Vein endothelial cell (primary cell): ENCODE measurements around the genes SLCO1B3 and SPX.

DNA sequence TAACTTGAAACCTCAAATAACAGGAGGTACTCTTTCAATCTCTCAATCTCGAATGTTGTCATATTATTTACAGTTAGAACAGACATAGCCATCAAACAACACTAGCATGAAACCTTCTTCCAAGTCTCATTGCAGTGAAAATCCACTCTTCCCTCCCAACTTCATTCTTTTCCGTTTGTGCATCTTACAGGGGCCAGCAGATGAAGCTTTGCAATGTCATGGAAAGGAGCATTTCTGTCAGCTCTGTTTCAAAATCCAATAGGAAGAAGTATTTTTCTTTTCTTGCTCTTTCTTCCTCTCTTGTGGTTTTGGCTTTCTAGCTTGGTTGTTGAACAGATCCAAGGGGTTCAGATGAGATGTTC, 416.5 kb downstream of the AEBP2 start:
- CAGE, long polyA plus RNA = no peak

- CAGE, long polyA plus RNA = no peak
These were observed 422.5 kb upstream of the PDE3A start for GRCh38 chr12:19945805-19946214.

- CAGE, long polyA plus RNA = no peak
These were observed 87.9 kb upstream of the PDE3A start for GRCh38 chr12:20280500-20280819.

DNA sequence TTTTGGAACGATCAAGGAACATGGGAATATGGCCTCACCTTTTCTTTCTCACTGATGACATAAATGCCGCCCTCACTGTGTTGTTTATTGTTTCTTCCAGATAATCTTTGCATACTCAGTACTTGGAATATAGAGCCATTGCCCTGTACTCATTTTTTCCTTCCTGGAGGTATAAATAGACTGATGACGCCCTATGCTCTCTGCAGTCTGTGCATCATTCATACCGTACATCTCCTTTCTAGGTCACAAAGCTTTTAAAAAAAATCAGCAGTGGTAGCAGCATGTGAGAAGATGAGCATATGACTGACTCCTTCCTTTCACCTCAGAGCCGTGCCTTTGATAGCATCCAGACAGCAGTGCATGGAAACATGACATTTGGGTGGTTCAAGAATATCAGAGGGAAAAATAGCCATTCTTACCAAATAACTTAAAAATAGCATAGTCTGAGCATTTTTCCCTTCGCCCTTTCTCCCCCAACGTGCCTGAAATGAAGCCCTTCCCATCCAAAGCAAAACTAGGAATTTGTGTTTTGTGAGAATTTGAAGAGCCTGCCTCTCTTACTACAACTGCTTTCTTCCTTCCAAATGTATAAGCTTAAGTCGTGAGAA, 77.4 kb downstream of the PDE3A start:
- CAGE, long polyA plus RNA = no peak

DNA sequence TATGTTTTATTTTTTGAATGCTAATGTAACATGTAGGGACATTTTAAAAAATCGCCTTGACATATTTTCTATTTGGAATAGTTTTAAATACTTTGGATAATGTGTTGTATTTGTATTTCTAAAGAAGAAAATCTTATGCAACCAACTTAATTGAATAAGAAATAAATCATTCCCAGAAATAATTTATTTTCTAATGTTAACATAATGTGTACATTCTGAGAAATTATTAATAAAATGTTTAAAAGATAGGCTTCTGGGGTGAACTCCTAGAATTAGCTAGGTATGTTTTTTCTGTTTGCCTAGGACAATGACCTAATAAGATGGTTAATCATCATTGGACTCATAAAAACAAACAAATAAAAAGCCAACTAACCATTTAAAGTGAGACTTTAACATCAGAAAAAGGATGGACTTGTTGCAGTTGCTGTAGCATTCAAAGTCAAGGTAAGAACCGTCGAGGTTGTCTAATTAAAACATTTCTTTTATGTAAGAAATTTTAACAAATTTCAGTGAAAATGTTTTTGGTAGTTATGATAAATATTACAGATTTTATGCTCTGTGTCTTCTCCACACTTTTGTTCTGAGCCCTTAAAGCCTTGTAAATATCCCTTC, at the start of gene SLCO1B3:
SLCO1B3 (plus strand) TSS at position 385 of the 612 bp plus-strand sequence.
- CAGE, long polyA plus RNA = no peak

- CAGE, long polyA plus RNA = no peak
These were observed 1.8 kb upstream of the SLCO1A2 start for GRCh38 chr12:21336573-21336899.

DNA sequence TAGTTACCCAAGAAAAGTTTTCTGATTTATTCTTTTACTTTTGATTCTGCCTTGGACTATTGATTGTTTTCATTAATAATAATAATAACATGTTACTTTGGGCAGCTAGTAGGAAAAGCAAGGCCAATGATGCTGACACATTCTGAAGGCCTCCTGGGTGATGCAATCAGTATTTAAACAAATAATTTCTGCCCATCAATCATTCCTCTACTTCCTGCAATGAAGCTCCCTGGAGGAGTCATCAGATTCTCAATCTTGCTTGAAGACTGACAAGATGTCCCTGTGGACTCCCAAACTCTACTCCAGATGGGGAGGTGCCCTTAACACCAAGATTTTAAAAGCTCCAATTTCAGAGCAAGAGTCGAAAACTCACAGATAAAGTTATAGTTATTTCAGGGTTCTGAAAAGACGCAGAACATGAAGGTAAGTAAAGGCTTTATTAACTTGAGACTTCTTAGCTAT, at the start of gene SPX:
SPX (plus strand) TSS at position 241 of the 462 bp plus-strand sequence.
- CAGE, long polyA plus RNA = no peak

DNA sequence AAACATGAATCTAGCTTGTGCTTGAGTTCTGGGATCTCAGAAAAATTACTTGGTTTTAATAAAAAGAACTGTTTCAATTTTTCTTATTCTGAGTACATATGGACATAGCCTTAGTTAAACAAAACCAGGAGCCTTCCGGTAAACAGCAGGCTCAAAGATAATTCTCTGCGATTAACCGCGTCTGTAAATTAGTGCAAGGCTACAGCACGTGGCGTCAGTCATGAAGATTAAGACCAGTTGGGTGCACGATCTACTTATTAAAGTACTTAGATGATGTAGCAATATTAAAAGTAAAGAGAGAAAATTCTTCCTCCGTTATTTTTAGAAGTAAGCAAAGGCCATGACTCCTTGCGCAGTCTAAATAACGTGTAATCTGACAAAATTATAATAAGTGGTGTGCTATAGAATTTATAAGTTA, 677 bp downstream of the KCNJ8 start:
- CAGE, long polyA plus RNA = no peak

DNA sequence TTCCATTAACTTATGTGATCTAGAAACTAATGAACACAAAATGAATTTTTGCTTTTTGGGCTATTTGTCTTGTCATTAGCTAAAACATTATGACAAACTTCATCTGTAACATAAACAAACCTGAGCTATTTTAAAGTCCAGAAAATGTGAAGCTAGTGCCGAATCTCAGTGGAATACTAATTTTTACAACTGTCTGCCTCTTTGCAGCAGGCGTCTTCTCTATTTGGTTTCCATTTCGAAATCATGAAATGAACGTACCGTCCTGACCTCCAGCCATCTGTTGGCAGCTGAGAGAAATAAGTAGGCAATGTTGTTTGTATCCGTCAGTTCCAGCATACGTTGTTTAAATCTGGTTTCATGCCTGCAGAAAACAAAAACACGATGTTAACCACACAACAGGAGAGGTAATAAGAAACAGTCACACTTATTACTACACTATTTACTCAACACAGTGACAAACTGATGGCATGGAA, 54.2 kb upstream of the KCNJ8 start:
- CAGE, long polyA plus RNA = no peak

DNA sequence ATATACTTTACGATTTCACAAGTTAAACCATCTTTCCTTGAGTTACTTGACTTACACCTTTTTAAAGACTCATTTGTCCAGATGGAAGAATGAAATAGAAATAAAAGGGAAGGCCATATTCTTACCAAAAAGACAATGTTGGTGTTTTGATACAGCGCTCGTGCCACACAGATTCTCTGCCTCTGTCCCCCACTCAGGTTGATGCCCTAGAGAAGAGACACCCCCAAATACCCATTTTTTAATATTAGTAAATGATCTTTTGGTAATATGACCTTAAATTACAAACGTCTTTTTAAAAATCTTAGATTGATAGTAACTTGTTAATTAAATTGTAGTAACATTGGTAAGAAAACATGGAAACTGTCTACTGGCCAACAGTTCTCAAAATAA, 81.8 kb downstream of the ABCC9 start:
- CAGE, long polyA plus RNA = no peak

DNA sequence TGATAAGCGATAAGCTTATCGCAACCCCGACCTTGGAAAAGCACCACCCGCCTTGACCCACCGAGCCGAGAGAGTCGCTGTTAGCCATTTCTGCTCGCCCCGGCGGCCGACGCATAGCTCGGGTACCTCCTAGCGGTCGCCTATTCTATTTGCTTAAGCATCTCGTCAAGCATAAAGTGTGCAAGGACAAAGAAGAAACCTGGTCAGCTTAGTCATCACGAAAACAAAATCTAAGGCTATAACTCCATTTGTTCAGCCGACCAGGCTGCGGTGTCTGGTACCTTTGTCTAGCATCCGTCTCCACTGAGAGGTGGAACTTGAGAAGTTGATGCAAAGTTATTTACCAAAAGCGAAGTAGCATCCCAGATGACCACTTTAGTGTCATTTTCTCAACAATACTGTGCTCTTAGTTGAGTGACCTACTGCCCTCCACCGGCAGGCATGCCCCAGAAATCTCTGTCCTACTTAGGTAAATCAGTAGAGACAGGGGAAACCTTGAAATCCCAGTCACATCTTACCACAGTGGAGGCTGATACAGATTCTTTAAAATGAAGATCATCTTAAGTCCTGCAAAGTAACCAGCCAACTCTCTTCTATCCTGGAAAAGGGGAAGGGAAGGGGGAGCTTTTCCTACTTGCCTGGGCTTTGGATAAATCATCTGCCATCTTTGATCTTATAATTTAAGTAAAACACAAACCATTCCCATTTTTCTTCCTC, 1.2 kb upstream of the ST8SIA1 start:
- CAGE, long polyA plus RNA = no peak

DNA sequence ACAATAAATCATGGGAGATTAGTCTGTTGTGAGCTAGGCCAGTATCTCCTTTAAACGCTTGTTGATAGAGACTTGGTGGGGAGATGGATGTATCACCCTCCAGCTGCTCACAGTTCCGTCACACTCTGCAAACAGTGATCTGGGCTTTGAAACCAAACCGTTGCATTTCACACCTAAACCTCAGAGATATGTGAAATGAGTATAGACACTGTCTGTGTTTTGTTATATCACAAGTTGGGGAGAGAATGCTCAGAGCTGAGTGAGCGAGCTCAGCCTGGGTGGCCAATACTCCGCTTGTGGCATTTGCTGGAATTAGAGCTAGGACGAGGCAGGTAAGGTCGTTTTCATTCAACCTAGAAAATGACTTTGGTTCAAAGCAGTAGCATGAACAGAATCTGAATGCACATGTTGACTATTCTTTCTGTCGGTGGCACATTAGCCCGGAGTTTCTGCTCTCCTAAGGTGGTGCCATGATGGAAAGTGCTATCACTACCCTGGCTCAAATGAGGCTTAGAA, 75.2 kb upstream of the ST8SIA1 start:
- CAGE, long polyA plus RNA = no peak

GRCh38 chr12:22424176-22424375, 89.6 kb upstream of the ST8SIA1 start:
- CAGE, long polyA plus RNA = no peak

DNA sequence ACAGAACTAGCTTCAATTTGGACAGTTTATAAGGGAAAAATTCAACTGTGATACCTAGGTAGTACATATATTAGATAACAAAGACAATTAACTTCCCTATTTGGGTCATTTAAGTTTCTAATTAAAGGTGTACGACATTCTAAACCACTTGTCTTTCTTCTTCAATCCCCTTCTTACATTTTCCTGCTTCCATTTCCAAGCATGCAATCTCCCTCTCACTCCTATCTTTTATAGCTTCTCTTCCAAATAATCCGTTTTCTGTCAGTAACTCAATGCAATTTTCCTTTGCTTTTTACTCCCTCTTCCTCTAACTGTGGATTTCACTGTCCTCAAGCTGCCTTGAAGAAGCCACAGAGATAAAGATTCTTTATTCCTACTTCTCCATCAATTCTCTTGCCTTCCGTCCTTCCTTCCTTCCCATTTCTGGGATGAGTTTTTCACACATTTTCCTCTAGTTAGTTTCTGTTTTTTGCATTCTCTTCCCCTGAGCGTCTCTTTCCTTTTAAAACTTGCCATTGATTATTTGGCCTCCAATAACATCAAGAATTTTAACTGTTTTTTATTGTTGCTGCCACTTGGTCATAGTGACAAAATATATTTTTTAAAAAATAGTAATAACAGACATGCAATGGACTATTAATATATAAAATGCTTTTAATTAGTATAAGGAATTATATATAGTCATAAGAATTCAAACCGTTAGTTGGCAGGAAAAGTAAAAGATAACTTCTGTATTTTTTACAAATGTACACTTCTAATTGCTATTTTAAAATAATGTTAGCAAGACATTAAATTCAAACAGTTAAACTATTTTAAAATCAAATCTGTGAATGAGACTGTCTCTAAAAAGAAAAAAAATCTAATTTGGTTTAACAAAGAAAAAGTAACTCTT, 79.9 kb downstream of the C2CD5 start:
- CAGE, long polyA plus RNA = no peak

DNA sequence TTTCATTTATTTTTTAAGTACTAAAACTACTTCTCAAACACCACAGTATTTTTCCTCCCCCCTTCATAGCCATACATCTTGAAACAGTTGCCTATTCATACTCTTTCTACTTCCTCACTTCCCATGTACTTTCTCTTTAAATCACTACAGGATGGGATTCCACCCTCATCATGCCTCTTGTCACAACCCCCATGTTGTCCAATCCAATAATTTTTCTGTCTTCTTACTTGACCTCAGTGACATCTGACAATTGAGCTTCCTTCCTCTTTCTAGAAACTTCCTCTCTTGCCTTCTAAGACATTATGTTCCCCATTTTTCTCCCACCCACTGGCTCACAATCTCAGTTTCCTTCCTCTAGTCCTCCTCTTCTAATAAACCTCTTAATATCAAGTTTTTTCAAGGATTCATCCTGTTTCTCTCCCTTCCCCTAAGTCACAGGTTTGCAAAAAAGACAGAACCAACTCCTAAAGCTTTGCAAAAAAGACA, 5.3 kb downstream of the C2CD5 start:
- CAGE, long polyA plus RNA = no peak

GRCh38 chr12:22624647-22624896, 399 bp upstream of the ETNK1 start:
- CAGE, long polyA plus RNA = no peak

GRCh38 chr12:22626397-22626880, 1.5 kb downstream of the ETNK1 start:
- CAGE, long polyA plus RNA = no peak

DNA sequence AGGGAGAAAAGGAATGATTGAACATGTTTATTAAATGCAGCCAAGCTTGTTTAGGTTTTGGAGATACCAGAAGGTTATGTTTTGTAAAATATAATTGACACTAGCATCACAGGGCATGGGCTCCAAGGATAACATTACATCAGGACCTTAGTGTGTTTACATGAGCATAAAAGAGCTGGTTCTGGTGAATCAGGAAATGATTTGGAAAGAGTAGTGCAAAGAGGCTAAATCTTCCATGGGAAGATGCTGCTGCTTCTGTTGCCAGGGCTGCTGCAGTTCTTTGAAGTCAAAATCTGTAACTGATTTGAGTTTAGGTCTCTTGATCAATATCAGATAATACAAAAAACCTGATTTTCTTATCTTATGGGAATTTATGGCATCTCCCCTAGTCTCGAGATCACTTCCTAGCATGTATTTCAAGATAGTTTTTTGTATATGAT, 118.8 kb downstream of the ETNK1 start:
- CAGE, long polyA plus RNA = no peak

- CAGE, long polyA plus RNA = no peak
These were observed 598.0 kb downstream of the ETNK1 start for GRCh38 chr12:23223036-23223235.

GRCh38 chr12:24378308-24378758, 428.9 kb upstream of the SOX5 start:
- CAGE, long polyA plus RNA = no peak